ENCODE results near the genes EOLA2 and CNGA2.

DNA sequence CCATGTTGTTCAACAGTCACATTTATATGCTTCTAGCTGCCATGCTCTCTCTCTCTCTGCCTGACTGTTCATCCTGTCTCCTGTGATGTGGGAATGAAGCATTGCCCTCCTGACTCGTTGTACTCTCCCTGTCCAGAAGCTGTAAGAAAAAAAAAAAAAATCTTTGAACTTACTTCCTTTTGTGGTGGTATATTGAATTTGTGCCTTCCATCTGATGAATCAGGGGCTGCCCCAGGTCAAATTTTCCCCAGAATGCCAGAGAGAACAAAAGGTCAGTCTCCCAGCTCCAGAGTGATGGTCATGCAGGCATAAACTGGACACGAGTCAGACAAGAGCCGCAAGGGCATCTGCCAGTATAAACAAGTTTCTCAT lies 167.1 kb downstream of the ENSG00000287585 start:
- RRBS = no CpG with 5 or more reads among the region's 3 CpGs

GRCh38 chrX:149493522-149493968 lies 11.6 kb downstream of the IDS start:
- RRBS = no CpG with 5 or more reads among the region's 5 CpGs

DNA sequence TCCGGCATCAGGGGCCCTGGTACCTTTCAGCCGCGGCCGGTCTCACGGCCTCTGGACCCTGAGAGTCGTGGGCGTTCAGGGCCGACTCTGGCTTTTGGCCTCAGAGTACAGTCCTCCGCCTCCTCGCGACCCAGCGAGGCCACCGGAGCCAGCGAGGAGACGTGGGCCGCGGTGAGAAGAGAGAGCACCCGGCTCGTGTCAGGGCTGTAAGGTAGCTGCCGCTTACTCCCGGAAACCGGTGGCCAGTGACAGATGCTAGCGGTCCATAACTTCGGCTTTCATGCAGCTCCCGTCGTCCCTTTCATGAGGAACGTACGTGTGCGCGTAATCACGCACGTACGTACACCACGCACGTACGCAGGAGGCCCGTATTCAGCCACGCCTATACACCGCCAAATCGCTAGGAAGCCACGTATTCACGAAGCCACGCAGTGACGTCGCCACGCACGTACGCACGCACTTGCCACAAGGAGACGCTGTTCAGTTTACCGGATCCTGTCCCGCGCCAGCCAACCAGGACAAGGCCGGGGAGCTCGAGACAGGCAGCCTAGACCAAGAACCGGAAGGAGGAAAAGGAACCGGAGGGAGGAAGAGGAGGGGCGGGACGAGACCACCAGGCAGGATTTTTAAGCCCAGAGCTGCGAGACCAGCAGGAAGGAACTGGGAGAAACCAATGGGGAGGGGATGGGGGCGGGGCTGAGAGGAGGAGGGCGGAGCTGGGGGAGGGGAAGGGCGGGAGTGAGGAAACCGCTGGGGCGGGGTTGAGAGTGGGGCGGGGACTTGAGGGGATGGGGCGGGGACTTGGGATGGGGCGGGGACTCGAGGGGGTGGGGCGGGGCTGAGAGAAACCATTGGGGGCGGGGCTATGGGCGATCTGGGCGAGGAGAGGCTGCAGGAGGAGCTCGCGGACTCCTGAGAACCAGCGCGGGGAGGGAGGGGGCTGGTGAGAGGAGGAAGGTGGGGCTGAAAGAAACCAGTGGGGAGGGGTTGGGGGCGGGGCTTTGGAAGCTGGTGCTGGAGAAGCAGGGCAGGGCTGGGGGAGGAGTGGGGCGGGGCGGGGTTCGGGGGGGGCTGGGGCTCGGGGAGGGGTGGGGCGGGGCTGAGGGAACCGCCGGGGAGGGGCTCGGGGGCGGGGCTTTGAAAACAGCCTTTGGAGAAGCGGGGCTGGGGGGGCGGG lies at the start of gene EOLA2:
Gene EOLA2, minus strand, starts transcription at position 322 of the 1,177 bp plus-strand sequence.
- RRBS = 5% methylated on average over 20 of the region's 89 CpGs

- RRBS = no CpG with 5 or more reads among the region's 5 CpGs
Observed at GRCh38 chrX:150371151-150371799, 8.2 kb downstream of the MAMLD1 start.

- RRBS = no CpG with 5 or more reads among the region's 27 CpGs
Observed at GRCh38 chrX:150511996-150513216, 56.0 kb upstream of the MTM1 start.

- RRBS = 0% methylated on average over 1 of the region's 10 CpGs
Observed at GRCh38 chrX:150692748-150693083, 480 bp upstream of the MTMR1 start.

GRCh38 chrX:150706406-150706947 lies 13.3 kb downstream of the MTMR1 start:
- RRBS = no CpG with 5 or more reads among the region's 1 CpG

DNA sequence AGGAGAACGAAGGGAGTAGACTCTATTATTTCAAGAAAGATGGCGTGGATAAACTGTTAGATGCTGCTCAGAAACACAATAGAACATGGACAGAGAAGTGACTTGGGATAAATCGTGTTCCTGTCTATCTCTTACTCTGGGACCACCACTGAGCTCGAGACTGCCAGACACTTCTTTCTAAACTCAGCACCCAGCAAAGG lies at the start of gene CNGA2:
Gene CNGA2, plus strand, starts transcription at position 15 of the 200 bp plus-strand sequence.
- RRBS = no CpG with 5 or more reads among the region's 4 CpGs

DNA sequence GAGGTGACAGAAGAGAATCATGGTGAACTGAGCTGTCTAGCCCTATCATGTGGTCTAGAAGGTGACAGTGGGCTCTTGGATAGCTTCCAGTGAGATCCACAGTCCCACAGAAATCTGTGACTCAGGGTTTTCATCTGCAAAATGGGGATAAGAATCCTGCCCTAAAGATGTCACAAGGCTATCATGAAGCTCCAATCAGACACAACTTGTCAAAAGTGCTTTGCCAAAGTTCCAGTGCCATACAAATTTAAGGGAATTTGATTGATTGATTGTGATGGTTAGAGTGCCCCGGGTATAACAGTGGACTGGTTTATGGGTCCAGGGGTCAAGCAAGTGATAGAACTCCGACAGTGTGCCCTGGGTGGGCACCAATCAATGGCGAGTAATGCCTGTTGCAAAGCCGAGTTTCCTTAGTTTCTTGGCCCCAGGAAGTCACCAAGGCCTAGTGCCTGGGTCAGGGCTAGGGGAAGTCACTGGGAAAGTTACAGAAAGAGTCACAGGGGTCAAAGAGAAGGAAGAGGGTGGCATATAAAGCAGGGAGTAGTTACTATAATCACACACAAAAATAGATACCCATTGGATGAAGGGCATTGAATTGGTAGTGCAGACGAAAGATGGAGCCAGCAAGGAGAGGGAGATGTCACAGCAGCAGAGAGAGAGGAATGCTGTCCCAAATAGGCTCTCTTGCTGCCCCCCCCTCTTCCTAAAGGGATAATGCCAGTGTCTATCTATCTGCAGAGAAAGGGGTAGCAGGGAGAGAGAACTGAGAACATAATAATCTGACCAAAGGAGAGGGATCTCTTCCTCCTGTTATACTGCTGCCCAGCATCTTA lies 20.9 kb downstream of the GABRE start:
- RRBS = no CpG with 5 or more reads among the region's 5 CpGs

- RRBS = no CpG with 5 or more reads among the region's 2 CpGs
Observed at GRCh38 chrX:152135338-152135596, 3.1 kb downstream of the MAGEA10 start.

GRCh38 chrX:152896381-152896883 lies 1.4 kb upstream of the ZNF185 start:
- RRBS = no CpG with 5 or more reads among the region's 10 CpGs

GRCh38 chrX:153412721-153412920 lies 1.3 kb downstream of the ZFP92 start:
- RRBS = no CpG with 5 or more reads among the region's 4 CpGs

DNA sequence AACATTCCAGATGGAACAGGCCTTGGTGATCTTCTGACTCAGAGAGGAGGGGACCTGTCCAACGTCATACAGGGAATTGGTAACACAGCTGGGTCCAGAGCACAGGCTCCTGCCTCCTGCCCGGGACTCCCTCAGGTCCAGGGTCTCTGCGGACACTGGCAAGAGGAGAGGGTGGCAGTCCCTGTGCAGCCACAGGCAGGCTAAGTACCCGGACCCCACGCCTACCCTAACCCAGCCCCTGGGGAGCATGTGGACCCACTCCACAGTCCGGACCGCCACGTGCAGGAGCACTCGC lies 10.3 kb downstream of the CCNQ start:
- RRBS = over 99% methylated on average over 5 of the region's 9 CpGs

DNA sequence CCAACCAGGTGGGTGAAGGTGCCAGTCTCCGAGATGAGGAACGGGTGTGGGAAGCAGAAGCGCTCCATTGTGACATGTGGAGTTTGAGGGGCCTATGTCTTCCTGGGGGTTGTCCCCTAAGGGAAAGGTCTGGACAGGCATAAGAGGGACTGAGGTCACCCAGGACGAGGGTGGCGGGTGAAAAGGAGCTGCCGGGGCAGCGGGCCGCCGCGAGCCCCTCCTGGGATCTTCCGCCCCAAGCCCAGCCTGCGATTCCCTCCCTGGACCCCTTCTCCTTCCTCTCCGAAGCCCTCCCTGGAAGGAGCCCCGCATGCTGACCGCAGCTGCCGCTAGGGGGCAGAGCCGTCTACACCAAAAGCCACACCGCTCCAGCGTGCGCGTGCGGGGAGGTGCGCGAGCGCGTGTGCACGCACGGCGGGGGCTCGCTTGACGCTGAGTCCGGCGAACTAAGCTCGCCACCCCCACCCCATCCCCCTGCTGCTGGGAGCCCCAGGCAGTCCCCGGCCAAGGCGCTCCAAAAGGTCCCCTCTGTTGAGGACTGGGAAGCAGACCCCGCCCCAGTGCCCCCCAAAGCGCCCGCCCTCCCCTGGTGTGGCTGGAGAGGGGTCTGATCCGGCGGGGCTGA lies 10.9 kb upstream of the CCNQ start:
- RRBS = 8% methylated on average over 5 of the region's 41 CpGs

DNA sequence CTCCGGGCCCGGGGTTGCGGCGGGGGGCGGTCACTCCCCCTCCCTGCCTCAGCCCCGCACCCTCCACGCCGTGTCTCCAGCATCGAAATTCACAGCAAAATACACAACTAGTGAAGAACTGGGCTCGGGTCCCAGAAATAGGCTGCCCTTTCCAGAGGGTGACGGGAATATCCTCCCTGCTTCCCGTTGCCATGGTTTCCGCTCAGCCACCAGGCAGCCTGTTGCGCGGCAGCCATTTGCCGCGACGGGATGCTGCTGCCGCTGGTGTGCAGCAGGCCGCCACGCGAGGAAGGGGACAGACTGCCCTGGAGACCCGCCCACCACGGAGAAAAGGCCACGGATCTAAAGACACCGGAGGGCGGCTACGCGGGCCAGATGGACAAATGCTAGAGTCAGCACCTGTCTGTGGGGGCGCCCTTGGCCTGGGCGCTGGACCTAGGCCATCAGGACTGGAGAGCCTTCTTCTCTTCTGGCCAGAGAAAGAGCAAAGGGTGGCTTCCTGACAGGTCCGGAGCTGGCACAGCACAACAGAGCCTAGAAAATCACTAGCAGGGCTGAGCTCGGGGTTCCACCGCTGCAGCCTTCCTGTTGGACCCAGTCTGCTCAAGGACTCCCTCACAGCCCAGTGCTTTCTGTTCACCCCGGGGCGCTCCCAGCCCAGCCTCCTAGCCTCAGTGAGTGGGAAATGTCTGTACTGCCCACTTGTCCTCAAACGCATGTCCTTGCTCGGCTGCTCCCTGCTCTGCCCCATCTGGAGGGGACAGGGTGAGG lies 11.6 kb upstream of the CCNQ start:
- RRBS = no CpG with 5 or more reads among the region's 38 CpGs

DNA sequence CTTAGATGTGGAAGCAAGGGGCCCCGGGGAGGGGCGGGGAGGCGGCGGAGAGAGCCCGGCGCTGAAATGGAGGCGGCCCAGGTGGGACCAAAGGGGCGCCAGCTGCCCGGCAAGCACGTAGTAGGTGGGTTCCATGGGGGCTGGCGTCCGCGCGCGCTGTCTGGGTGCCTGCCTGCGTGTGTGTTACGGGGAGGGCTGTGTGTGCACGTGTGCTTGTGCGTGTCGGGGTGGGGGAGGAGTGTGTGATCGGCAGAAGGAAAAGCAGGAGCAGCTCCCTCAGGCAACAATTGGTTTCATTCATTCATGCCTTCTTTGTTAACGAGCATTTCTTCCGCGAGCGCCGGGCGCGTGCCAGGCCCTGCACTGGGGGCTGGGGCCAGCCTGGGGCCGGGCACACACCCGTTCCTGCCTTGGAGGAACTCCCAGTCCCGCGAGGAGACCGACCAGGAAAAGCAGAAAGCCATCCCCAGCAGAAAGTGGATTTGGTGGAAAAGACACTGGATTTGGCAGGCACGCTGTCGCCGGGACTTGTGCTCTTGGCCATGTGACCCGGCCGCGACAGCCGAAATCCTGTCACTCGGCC lies 3.4 kb upstream of the DUSP9 start:
- RRBS = 3% methylated on average over 9 of the region's 41 CpGs

DNA sequence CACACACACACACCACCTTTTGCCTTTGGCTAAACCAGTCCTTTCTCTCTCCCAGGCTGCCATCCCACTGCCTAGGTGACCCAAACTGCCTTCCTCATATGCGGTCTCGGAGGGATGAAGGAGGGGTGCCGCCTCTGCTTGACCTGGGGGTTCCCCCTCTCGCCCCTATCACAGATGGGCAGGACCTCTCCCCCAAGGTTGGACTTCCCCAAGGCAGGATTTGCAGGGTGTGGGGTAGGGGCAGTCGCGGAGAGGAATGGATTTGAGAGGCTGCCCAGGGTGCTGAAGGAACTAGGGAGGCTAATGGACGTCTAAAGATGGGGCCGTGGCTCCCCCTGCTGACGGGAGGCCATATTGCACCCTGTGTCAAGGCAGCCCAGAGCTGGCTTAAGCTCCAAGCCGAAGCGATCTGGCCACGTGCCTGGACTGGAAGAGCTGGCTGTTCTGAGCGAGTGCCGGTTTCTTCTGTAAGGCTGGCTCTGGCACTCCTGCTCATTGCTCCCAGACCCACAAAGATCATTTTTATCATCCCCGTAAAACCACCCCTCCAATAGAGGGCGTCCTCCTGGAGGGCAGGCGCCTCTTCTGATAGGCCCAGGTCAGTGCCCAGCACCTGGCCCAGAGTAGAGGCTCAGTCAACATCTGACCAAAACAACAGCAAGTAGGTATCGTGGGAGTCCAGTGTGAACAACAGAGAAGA lies 5.7 kb downstream of the PNCK start:
- RRBS = no CpG with 5 or more reads among the region's 18 CpGs

DNA sequence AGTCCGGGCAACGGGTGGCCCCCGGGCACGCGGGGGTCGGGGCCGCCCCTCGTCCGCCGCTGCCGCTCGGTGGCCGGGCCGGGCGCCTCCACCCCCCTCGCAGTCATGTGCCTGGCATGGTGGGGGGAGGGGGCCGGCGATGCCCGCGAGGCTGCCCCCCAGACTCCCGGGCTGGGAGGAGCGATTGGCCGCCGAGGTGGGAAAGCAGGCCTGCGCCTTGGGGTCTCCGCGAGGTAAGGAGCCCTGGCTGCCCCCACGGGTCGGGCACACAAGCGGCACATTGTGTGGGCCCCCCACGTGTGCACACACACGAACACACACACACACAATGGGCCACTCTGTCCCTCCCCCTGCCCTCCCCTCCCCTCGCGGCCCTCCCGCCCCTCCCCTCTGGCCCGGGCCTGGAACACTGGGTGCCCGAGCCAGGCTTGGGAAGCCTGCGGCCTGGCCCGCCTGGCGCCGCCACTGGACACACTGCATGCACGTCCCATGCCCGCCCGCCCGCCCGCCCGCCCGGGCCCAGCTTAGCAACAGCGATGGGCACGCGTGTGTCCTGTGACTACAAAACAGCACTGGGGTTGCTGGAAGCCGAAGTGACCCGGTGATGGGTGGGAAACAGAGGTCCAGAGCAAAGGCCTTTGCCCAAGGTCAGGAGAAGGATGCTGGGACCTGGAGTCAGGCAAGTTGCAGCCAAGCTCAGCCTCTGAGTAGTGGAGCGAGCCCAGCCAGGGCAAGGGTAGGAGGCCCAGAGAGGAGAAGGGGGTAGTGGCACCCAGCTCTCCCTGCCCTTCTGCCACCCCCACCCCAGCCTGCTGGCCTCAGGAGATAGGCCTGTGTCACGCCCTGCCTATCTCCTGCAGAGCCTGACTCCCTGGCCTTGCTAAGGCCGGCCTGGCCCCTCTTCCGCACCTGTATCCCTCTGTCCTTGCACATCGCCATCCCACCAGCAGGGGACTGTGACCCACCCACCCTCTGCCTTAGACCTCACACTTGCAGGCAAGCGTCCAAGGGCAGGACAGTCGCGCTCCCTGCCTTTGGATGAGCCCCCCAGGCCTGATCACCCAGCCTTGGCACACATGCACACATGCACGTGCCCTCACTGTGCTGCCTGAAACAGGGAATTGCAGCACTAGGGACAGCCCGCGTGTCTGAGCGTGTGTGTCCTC lies 1.6 kb downstream of the SLC6A8 start:
- RRBS = 13% methylated on average over 16 of the region's 65 CpGs

DNA sequence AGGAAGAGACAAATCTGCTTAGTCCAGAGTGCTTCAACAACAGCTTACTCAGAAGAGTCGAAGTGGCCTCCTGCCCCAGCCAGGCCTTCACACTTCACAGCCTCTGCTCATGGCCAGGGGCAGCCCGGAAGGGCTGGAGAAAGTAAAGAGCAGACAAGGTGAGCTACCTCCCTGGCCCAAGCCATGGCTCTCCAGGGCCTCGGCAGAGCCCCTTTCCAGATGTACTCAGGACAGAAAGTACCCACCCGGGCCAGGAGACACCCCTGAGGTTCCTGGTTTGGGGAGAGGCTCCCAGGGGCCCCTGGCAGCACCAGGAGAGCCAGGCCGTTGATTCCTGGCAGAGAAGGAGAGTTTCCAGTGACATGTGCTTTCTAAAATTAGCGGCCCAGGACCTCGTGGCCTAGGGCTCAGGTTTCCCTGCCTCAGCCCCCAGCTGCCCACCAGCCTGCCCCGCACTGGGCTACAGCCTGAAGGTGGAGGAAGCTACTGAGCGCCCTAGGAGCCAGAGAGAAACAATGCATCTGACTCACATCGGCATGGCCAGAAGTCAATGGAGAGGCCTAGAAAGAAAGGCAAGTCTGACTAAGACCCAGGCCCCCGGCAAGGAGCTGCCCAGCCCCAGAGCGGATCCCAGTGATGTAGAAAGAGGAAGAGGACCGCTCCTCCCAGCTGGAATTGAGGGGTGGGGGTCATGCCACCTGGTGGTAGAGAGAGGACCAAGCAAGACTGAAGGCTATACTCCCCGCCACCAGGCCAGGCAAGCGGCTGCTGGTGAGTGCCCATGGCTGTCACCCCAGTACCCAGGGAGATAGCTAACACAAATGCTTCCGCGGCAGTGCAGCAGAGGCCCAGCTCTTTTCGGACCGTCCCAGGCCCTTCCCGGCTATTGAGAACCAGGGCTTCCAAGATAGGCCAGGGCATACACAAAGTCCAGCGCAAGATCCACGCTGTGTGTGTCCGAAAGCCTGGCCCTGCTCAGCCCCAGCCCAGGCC lies 17.7 kb downstream of the SLC6A8 start:
- RRBS = no CpG with 5 or more reads among the region's 23 CpGs

DNA sequence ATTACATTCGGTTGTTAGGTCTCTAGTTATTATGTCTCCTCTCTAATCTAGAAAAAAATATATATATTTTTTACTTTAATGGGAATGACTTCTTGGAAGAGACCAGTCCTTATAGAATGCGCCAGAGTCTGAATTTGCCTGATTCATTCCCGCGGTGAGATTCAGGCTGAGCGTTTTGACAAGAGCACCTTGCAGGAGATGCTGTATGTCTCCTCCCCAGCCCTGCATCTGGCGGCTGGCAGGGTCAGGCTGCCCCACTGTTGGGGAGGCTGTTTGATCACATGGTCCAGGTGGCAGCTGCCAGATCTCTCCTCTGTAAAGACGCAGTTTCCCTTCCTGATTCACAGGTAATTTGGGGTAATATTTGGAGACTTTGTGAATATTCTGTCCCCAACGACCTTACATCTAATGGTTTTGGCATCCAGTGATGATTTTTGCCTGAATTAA lies 9.7 kb downstream of the PDZD4 start:
- RRBS = no CpG with 5 or more reads among the region's 8 CpGs

All from mononuclear cell (primary cell).